Diencephalon (tissue), 2 donors: Measurements from ENCODE around the genes CDH3 and COG8.

- RAMPAGE, long total RNA: no peak
Observed at GRCh38 chr16:68263939-68264379, 367 bp upstream of the SLC7A6 start.

- RAMPAGE, long total RNA: no peak
Observed at GRCh38 chr16:68265917-68266029, 1.4 kb downstream of the SLC7A6 start.

GRCh38 chr16:68359785-68360469, 49.1 kb downstream of the PRMT7 start:
- RAMPAGE, long total RNA: no peak

DNA sequence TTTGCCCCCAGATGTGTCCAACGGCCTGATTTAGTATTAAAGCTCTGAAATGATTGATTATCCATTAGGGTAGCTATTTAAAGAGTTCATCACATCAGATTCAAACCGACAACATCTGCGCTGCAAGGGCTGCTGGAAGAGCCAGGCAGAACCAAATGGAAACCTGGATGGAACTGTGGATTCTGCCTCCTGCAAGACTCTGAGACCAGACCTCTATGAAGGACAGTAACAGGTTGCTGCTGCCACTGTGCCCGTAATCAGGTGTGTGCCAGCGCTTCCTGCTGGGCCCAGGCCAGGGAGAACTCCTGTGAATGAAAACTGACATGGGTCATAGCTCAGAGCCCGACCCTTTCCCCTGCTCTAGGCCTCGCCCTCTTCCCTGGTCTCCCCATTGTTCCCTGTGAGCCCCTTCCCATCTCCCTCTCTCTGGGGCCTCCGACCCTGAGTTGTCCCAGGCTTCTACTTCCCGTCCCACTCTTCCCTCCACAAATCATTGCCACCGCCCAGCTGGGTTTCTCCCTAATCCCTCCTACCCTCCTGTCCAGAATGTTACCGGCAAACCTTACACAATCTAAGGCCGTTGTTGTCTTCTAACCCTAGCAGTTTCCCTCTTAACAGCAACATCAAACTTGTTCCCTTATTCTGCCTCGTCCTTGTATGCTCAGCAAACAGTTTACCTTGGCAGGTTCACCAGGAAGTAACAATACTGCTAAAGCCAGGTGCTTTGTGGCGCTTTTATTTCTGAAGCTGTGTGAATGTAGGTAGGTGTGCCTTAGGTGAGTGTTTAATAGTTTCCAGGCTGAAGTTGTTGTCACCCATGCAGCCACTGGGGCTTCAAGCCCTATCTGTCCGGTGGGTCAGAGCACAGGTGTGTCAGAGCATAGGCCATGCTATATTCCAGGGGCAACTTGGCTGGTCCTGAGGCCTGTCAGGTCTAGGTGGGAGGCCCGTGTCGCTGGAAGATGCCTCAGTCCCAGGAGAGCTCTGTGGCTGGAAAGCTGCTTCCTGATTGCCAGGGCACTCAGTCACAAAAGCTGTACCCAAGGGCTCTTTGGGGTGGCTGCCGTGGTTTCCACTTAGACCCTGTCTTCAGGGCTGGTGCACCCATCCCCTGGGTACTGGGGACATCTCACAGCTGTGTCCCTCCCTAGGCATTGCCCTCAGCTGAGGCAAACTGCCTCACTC, 32.0 kb downstream of the SMPD3 start:
- RAMPAGE, long total RNA: no peak

- RAMPAGE, long total RNA: no peak
Observed at GRCh38 chr16:68645221-68645788, at the start of gene CDH3. Gene CDH3, plus strand, starts transcription at chr16:68645310.

DNA sequence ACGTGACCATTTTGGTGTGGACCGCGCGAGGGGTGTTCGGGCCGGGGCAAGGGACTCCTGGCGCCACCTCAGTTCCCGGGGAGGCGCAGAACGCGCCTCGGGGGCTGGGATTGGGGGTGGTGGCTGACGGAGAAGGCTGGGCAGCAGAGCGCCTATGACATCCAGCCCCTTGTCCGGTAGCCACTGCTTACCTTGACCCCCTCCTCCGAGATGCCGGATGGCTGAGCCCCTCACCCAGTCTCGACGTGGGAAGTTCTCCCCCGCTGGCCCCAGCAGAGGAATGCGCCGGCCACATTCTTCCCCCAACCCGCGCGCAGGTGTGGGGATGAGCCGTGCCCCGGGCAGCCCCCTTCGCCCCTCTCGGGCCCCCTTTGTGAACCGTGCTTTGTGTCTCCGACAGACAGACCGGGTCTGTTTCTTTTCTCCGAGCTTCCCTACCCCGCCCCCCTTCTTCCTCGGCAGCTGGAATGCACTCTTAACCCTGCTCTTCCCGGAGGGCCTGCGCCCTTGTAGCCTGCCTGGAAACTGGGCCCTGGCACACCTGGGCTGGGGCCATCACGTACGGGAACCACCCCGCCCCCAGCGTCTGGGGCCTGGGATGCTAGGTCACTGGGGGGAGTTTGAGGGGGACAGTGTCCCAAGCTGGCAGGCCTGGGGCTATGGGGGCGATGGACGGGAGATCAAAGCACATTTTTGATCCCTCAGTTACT, 834 bp downstream of the CDH3 start:
- RAMPAGE, long total RNA: no peak

DNA sequence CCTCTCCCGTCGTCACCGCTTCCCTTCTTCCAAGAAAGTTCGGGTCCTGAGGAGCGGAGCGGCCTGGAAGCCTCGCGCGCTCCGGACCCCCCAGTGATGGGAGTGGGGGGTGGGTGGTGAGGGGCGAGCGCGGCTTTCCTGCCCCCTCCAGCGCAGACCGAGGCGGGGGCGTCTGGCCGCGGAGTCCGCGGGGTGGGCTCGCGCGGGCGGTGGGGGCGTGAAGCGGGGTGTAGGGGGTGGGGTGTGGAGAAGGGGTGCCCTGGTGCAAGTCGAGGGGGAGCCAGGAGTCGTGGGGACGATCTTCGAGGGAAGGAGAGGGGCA, 405 bp downstream of the CDH1 start:
- RAMPAGE, long total RNA: no peak

DNA sequence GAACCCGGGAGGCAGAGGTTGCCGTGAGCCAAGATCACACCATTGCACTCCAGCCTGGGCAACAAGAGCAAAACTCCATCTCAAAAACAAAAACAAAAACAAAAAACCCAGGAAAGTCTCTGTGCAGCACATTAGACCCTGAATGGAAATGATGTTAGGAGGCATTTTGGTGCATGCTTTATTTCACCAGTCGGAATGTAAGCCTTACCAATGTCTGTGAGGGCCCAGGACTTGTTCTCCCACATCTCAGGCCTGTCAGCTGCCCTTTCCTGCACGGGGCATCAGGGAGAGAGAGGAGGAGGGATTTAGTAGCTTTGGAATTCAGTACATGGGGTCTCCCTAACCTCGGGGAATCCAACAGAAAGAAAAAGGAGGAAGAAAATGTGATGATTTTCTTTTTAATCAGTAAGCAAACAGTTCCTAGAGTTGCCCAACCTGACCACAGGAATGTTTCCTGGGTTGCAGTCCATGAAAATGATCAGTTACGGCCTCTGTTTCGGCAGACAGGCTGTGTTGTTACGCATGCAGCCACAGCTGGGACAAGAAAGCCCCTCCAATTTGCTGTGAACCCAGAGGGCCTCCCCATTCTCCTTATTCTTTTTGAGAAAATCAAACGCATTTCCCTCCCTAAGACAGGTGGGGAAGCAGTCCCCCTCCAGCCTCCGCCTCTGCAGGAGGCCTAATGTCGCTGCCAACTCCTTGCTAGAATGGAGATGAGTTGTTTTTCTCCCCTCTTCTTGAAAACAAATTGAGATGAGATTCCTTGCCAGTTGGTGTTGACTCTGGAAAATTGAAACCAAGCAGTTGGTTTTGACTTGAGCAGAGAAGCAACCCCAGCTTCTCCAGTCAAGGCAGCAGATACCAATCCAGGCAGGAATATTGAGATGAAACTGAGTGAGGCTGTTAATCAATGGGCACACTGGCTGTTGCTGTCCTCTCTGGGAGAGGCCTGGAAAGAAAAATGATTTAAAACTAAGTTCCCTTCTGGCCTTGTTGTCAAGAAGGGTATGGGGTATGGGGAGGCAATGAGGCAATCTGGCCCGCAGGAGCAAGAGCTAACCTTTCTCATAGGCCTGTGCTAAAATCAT, 53.0 kb upstream of the TANGO6 start:
- RAMPAGE, long total RNA: no peak

GRCh38 chr16:68892138-68892622, 48.8 kb downstream of the TANGO6 start:
- RAMPAGE, long total RNA: no peak

- RAMPAGE, long total RNA: no peak
Observed at GRCh38 chr16:68899927-68900531, 56.7 kb downstream of the TANGO6 start.

DNA sequence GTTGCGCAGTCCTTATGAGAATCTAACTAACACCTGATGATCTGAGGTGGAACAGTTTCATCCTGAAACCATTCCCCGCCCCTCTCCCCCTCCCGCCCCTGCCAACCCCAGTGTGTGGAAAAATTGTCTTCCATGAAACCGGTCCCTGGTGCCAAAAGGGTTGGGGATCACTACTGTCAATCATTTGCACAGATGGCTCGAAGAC, 72.9 kb downstream of the TANGO6 start:
- RAMPAGE, long total RNA: no peak

DNA sequence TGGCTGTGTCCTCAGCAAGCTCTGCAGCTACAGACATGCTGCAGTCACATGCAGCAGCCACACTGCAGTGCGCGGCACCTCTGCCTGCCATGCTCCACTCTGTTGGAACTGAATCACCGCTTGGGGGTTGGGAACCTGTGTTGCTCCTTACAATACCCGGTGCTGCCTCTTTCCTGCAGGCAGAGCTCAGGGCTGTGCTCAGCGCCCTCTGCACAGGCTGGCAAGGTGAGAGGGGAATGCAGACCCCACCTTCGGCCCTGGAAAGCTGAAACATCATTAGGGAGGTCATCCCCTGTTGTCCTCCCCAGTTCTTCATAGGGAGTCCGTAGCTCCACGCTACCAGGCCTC, 16.0 kb upstream of the HAS3 start:
- RAMPAGE, long total RNA: no peak

- RAMPAGE, long total RNA: no peak
Observed at GRCh38 chr16:69100017-69100778, 5.3 kb upstream of the HAS3 start.

GRCh38 chr16:69109400-69109912, 4.0 kb downstream of the HAS3 start:
- RAMPAGE, long total RNA: no peak

GRCh38 chr16:69115063-69116055, 9.9 kb downstream of the HAS3 start:
- RAMPAGE, long total RNA: no peak

DNA sequence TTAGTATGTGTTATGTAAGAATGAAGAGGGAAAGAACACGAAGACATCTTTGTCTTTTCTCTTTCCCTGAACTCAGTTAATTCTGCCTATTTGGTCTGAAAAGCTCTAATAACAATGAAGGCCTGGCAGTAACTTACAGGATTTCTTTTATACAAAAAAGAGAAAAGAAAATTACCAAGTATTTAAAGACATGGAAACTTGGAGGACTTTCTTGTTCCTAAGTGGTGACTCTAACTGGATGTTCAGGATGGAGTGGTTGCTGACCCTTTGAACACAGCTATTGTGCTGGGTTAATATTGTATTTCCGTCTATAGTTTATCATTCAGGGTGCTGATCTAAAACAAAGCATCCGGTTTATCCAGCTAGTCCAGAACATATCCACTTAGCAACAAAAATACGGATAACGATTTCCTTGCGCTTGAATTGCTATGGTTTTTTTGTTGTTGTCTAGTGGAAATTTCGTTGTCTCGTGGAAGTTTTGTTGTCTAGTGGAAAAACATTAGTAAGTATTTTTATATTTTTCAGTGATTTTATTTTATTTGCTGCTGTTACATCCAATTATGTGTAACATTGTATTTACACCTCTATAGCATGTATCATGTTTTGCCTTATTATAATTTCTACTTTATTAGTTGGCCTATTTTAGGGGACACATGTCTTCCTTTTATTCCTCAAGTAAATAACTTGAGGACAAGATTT, 38.2 kb downstream of the SNTB2 start:
- RAMPAGE, long total RNA: no peak

DNA sequence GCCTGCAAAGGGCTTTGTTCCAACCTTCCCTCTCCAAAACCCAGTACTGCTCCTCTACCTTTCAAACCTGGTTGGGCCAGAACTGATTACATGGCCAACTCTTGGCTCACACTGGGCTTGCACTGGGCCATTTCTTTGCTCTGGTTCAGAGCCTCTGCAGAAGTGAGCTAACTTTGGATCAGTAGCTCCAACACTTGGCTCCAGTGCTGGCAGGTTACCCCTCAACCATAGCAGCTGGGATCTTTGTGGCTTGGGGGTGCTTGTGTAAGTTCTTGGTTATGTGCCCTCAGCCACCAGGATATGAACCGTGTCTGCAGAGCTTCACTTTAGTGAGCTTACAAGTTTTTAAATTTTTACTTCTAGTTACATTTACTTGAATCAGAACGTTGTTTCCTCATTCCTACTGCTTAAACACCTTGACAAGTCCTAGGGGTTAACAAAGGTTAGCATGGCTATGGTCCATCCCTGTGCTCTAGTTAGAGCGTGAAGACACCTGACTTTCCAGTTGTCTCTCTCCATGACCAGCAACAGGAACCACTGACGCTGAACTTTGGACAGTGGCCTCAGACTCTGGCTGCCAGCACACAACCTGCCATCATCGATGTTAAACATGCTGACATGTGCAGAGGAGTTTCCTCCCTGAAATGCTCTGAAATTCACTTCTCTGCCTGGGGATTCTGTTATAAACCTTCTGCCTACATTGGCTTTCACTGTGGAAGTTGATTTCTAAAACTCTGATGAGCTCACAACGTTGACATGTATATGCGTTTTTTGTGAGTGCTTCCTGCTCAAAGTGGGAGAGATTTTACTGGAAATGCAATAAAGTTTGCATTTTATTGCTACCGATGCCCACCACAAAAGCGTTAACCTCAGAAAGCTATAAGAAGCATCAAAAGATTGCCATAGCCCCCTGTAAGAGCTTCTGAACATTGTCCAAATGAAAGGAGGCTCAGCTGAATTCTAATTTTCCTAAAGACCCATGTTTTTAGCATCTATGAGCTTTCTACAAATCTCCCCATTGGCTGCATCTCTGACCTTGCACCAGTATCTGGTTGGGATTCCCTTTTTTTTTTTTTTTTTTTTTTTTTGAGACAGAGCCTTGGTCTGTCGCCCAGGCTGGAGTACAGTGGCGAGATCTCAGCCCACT, 3.9 kb downstream of the PDF start:
- RAMPAGE, long total RNA: no peak

DNA sequence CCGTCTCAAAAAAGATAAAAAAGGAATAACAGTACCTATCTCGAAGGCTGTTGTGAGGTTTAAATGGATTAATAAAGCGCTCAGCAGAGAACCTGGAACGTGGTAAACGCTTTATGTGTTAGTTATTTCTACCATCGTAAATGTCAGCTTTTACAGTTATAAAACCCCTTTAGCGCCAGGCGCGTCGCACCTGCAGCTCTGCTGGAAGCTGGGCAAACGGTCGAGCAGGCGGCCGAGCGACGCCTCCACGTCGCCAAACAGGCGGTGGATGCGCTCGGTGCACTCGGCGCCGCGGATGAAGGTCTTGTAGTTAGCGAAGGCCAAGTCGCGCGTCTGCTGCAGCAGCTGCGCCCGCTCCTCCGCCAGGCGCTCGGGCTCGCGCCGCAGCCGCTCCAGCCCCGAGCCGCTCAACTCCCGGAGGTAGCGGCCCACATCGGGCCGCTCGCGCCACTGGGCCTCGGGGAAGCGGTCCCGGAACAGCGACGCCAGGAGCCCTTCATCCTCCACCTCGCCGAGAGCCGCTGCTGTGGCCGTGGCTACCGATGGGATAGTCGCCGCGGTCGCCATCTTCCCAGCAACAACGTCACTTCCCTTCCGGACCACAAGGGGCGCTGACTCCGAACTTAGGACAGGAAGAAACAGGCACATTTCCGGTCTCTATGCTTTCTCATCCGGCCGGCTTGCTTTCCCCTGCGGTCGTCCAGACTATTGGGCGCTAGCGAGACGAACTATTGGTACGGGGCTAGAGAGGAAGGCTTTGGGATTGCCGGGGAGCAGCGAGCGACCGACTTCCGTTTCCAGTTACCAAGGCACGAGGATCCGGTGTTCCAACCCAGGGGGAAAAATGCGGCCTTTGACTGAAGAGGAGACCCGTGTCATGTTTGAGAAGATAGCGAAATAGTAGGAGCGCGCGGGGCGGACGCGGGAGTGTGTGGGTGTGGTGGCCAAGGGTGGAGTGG, at the start of gene COG8:
COG8 (minus strand) TSS at position 579 of the 959 bp plus-strand sequence.
- RAMPAGE, long total RNA: no peak

DNA sequence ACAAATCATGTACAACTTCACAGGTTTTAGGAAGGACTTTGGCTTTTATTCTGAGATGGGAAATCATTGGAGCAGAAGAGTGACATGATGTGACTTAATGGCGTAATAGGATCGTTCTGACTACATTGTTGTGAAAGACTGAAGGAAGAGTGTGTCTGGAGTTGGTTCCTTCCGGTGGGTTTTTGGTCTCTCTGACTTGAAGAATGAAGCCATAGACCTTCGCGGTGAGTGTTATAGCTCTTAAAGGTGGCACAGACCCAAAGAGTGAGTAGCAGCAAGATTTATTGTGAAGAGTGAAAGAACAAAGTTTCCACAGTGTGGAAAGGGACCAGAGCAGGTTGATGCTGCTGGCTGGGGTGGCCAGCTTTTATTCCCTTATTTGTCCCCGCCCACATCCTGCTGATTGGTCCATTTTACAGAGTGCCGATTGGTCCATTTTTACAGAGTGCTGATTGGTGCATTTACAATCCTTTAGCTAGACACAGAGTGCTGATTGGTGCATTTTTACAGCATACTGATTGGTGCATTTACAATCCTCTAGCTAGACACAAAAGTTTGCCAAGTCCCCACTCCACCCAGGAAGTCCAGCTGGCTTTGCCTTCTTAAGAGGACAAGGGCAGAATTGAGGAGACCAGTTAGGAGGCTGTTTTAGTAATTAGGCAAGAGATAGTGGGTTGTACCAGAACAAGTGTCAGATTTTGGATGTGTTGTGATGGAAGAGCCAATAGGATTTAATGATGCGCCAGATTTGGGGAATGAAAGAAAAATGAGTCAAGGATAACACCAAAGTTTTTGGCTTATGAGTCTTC, 4.7 kb downstream of the CYB5B start:
- RAMPAGE, long total RNA: no peak

DNA sequence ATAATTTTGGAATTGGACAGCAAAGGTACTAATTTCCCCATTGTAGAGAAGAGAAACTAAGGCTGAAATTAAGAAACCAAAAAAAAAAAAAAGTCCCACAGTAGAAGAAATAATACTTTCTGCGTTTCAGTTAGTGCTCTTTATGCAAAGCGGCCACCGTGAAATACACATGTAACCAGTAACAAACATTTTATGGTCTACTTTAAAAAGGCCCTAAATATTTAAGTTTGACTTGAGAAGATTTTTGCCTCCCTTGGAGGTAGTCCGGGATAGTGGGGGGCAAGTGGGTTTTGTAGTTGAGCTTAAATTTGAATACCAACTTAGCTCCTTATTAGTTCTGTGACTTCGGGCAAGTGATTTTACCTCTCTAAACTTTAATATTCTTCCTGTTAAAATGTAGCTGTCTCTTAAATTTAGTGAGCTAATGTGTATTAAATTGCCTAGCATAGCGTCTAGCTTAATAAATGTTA, 3.5 kb downstream of the NFAT5 start:
- RAMPAGE, long total RNA: no peak